ENCODE data around the genes MUC4, UBXN7 and PIGX.

- RRBS, result no CpG with 5 or more reads among the region's 6 CpGs
Measured at GRCh38 chr3:195708327-195709009, 12.3 kb upstream of the MUC20 start.

- RRBS, result no CpG with 5 or more reads among the region's 10 CpGs
Measured at GRCh38 chr3:195715820-195716410, 4.9 kb upstream of the MUC20 start.

GRCh38 chr3:195803797-195804962 lies 7.5 kb downstream of the MUC4 start:
- RRBS, result no CpG with 5 or more reads among the region's 34 CpGs

DNA sequence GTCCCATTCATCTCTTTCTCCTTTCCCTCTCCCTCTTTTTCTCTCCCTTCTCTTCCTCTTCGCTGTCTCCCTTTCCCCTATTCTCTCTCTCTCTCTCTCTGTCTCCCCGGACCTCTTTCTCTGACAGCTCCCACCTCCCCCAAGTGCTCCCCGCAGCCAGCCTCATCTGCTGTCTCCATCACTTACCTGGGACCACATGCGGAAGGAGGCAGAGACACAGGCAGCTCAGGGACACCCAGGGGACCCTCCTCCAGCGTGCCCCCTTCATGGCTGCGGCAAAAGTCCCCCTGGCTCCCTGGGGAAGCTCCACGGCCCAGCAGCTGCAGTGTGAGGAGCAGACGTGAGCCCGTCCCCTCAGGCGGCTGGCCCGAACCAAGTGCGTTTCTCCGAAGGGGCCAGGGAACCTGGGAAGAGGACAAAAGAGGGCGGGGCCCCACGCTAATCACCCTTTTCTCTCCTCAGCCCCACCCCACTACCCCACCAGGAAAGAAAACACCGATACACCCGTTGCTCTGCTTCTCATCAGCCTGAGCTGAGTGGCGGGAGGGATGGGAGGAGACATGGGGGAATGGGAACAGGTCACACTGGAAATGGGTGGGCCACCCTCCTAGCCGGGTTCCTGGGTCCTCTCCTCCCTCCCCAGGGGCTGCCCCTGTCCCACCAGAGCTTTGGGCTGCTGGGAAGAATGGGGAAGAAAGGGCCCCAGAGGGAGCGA lies at the start of gene MUC4:
TSS of gene MUC4 (minus strand) at position 380 of the 715 bp plus-strand sequence.
- RRBS, result no CpG with 5 or more reads among the region's 20 CpGs

DNA sequence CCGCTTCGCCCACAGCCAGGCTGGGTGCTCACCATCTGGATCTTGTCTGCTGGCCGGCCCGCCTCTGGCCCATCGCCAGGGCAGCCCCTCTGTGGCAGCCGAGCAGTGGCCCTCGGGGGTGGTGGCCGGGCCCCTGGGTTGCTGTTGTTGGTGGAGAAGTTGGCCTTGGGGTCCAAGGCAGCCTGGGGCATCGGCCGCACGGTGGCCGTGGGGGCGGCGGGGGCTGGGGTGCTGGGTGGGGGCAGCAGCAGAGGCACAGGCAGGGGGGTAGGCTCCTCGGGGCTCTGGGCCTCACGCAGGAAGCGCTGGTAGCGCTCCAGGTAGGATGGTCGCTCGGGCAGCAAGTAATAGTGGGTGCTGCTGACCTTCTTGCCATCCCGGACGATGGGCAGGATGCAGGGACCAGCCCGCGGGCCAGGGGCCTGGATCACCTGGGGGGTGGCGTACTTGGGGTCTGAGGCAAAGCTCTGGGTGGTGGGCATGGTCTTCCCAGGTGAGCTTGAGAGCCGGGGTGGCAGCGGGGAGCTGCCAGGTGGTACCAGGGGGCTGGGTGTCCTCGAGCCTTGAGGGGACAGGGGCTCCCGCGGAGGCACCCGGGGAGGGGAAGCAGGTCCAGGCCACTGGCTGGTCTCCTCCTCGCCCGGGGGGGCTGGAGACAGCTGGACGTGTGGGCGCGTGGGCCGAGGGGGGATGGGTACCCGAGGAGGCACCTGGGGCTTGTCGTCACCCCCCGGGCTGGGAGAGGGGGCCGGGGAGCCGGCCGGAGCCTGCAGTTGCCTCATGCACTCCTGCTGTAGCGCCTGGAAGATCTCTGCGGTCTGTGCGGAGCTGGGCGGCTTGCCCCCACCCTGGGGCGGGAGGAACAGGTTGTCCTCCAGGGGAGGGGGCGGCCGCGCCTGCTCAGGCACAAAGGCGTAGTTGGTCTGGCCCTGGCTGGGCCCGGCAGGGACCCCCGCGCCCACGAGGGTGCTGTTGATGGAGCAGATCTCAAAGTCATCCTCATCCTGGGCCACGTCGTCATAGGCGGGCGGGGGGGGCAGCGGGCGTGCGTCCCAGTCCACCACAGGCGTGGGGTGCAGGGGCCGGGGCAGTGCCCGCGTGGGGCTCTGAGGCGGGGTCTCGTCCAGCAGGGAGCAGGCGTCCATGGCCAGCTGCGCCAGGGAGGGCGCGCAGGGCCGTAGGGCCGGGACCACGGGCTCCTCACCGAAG lies 40.6 kb downstream of the TNK2 start:
- RRBS, result 93% methylated on average over 24 of the region's 77 CpGs

DNA sequence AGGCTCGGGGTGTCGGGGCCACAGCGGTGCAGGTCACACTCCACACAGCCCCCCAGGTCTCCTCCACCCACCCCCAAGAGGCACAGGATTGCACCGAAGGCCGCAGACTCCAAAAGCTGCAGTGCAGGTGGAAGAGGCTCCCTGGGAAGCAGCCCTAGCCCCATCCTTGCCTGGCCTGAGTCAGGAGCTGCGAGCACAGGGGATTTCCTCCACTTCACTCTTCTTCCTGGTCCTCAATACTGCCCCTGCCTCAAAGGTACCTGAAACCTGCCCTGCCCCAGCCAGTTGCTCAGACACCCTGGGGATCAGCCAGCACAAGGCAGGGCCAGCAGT lies 31.1 kb downstream of the TNK2 start:
- RRBS, result no CpG with 5 or more reads among the region's 6 CpGs

DNA sequence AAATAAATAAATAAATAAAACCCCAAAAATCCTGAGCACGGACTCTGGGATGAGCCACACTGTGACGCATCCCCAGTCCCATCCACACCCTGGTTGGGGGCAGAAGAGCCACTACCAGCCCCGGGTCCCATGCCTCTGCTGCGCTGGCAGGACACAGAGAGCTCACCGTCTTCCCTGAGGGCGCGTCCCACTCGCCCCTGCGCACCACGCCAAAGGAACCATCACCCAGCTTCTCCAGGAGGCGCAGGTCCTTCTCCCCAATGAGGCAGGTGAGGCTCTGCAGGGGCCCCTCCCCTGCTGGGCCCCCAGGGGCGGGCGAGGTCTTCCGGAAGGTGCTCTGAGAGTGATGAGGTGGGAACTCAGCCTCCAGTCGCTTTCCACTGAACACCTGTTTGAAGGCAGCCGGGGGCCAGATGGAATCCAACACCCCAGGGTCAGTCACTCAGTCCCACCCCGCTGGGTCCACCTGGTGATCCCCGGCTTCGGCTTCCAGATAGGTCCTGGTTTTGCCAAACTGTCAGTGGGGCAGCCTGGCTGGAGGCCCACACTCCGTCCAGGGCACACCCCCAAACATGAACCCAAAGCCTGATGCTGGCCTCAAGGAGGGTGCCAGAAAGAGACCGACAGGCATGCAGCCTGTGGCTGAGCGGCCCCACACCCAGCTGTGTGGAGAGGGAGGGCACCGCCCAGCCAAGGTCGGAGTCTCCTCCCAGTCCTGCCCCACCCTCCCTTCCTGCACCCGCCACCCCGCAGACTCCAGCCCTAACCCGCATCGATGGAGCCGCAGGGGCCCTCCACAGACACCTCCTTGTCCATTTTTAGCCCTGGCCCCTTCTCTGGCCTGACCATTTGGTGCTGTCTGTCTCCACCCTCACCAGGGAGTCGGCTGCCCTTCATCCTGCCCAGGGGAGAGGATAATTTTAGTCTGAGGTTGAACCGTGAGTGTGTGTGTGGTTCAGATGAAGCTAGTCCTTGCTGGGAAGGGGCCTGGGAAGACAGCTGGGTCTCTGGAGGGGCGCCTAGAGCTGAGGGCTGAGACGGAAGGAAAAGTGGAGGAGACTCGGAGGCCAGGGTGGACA lies 23.4 kb downstream of the TNK2 start:
- RRBS, result 96% methylated on average over 5 of the region's 34 CpGs

GRCh38 chr3:195896362-195896672 lies 12.0 kb downstream of the TNK2 start:
- RRBS, result 4% methylated on average over 5 of the region's 7 CpGs

- RRBS, result under 1% methylated on average over 30 of the region's 79 CpGs
Measured at GRCh38 chr3:196080902-196081966, 656 bp downstream of the TFRC start.

GRCh38 chr3:196082711-196083116 lies 824 bp upstream of the TFRC start:
- RRBS, result no CpG with 5 or more reads among the region's 5 CpGs

DNA sequence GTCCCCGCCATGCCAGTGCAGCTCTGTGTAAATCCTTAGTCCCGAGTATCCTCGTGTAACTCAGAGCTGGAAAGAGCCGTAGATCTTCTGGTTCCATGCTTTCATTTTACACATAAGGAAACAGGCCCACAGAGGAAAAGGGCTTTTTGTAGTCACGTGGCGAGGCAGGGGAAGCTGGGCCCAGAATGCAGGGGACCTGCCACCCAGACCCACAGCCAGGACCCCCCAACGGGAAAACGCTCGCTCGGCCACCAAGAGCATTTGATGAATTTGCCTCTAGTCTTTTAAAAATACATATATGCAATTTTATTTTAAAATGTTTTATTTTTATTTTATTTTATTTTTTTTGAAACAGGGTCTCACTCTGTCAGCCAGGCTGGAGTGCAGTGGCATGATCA lies 24.0 kb downstream of the ZDHHC19 start:
- RRBS, result no CpG with 5 or more reads among the region's 10 CpGs

GRCh38 chr3:196193193-196194098 lies 17.8 kb downstream of the ZDHHC19 start:
- RRBS, result no CpG with 5 or more reads among the region's 18 CpGs

GRCh38 chr3:196235428-196235901 lies 19.1 kb downstream of the SLC51A start:
- RRBS, result no CpG with 5 or more reads among the region's 9 CpGs

GRCh38 chr3:196237540-196237935 lies 21.2 kb downstream of the SLC51A start:
- RRBS, result no CpG with 5 or more reads among the region's 4 CpGs

DNA sequence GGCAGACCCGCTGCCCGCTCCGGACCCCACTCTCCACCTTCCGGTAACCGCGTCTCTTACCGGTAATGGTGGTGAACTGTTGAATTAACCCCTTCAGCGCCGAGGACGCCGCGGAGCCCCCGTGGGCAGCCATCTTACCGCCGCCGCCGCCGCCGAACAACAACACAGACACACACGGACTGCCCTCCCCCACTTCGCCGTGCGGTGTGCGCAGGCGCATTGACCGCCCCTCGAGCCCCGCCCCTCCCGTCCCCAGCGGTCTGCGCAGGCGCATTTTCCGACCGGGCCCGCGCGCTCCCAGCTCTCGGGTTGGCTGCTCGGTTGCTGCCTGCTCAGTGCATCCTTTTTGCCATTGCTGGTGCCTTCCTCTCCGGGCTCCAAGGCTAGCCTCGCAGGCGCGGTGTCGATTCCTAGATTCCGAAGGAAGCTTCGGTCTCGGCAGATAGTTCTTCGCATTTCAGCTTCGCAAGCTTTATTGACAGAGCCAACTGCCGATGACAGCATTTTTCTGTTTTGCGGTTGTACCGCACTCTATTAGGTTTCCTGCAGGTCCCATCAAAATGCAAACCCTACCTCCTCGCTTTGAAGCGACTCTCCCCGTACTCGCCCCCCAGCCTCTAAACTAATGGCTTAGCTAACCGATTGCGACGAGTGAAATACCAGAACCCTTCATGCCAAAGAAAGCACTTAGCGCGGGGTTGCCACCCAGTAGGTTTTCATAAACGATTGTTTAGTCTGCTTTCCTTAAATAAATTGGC lies at the start of gene UBXN7:
TSS of gene UBXN7 (minus strand) at position 161 of the 758 bp plus-strand sequence.
- RRBS, result 1% methylated on average over 6 of the region's 62 CpGs

- RRBS, result no CpG with 5 or more reads among the region's 6 CpGs
Measured at GRCh38 chr3:196590206-196590754, 21.8 kb downstream of the FBXO45 start.

GRCh38 chr3:196598296-196598842 lies 29.9 kb downstream of the FBXO45 start:
- RRBS, result no CpG with 5 or more reads among the region's 19 CpGs

- RRBS, result no CpG with 5 or more reads among the region's 10 CpGs
Measured at GRCh38 chr3:196662987-196663520, 23.6 kb downstream of the NRROS start.

DNA sequence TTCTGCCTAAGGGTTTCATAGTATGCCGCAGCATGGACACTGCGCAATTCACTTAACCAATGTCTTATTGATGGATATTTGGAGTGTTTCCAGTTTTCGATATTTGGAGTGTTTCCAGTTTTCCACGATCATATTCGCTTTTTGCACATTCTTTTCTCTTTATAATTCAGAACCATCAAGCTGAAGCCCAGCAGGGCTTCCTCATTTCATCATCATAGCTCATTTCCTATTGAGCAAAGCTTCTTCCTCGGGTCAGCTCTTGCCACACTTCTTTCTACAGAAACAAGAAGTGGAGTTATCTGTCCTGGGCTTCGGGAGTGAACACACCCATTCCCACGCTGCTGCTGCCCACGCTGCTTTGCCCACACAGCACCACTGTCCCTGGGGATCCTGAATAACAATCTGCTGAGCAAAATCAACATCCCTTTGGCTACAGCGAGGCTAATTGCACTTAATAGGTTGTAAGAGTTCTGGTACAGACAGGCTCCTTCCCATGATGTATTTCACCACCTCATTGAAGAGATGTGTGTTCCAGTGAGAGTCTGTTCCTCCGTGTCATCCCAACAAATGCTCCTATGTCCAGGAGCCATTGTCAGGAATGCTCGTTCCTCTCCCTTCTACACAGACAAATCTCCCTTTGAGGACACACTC lies 23.7 kb downstream of the CEP19 start:
- RRBS, result no CpG with 5 or more reads among the region's 12 CpGs

GRCh38 chr3:196712168-196713157 lies at the start of gene PIGX:
Gene PIGX, plus strand, starts transcription at chr3:196712377.
- RRBS, result 1% methylated on average over 66 of the region's 107 CpGs

Data from retinal pigment epithelial cell (primary cell).